Anterior vena cava (tissue), 1 donor: Measurements from ENCODE around the genes BRINP3 and RGS2.

DNA sequence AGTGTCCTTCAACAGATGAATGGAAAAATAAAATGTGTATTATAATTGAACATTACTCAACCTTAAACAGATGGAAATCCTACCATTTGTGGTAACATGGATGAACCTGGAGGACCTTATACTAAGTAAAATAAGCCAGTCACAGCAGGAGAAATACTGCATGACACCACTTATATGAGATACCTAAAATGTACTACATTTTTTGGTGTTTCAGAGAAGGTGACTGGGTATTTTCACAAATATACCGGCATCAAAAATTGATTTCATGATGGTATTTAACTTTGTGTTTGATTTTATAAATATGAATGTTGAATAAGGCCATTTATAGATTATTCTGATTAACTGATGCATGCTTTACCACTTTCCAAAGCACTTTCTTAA is 299.8 kb downstream of the PLA2G4A start:
- PRO-cap = no peak

DNA sequence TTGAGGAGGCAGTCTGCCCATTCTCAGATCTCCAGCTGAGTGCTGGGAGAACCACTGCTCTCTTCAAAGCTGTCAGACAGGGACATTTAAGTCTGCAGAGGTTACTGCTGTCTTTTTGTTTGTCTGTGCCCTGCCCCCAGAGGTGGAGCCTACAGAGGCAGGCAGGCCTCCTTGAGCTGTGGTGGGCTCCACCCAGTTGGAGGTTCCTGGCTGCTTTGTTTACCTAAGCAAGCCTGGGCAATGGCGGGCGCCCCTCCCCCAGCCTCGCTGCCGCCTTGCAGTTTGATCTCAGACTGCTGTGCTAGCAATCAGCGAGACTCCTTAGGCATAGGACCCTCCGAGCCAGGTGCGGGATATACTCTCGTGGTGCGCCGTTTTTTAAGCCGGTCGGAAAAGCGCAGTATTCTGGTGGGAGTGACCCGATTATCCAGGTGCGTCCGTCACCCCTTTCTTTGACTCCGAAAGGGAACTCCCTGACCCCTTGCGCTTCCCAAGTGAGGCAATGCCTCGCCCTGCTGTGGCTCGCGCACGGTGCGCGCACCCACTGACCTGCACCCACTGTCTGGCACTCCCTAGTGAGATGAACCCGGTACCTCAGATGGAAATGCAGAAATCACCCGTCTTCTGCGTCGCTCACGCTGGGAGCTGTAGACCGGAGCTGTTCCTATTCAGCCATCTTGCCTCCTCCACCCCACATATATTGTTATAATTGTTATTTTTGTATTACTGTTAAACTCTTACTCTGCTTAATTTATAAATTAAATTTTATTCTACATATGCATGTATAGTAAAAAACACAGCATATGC is 1719.9 kb downstream of the BRINP3 start:
- PRO-cap = no peak

DNA sequence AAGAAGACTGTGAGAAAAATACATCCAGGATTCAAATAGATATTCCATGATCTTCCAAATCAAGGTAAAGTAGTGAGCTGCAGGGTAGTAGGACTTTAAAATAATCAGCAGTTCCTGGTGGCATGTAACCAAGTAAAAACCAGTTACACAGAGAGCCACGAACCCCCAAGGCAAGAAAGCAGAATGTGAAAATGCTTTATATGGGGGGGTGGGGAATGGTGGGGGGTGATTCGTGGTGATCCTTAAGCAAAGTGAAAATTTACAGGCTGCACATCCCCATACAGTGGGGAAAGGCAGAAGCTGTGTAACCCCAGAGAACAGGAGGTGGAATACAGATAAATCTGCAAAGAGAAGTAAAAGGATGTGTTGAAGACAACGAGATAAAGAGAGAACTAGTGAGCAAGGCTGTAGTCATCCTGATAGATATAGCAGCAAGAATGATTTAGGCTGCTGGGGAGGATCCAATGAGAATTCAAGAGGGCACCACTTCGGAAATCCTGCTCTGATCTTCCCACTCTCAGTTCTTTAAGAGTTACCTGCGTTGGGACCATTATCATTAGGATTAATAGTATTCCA is at the start of gene BRINP3:
Gene BRINP3 (minus strand): TSS at position 397 of the 576 bp plus-strand sequence.
- PRO-cap = no peak

- PRO-cap = no peak
Observed at GRCh38 chr1:191368781-191369395, 789.4 kb upstream of the RGS18 start.

DNA sequence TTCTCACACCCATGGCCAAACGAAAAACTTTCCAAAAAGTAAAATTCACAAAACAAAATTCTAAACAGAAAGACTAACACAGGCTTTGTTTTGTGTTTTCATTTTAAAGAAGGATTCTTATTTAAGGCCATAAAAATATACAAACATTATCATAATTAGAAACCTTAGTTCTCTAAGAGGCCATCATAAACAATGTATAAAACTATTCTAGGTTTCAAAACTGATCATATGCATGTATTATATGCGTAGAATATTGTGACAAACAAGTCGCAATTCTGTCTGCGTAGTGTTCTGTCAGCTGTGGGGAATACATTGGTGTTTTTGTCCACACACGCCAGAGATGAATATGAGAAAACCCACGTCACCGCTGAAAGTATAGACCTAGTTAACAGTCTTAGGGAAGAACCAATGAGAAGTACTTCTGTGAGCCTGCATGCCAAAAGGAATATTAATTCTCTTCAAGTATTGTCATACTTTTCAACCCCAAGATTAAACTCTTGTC is 55.5 kb upstream of the RGS1 start:
- PRO-cap = no peak

- PRO-cap = no peak
Observed at GRCh38 chr1:192539608-192540128, 35.9 kb upstream of the RGS1 start.

DNA sequence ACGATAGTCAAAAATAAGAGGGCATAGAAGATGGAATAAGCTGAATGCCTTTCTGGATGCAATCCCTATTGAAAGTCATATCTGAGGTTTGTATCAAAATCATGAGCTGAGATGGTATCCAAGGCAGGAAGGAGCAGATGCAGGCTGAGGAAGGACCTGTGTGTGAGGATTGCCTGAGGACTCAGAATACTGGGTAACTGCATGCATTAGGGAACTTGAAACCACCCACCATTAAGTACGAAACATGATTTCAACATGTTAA is 29.6 kb upstream of the RGS1 start:
- PRO-cap = no peak

DNA sequence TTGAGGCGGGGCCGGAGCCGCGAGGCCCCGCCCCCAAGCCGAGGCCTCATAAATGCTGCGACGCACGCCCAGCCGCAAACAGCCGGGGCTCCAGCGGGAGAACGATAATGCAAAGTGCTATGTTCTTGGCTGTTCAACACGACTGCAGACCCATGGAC is at the start of gene RGS2:
Gene RGS2 (plus strand): TSS at position 75 of the 158 bp plus-strand sequence.
- PRO-cap = bidirectional peak, plus-strand start at position 77 of the sequence, minus-strand start outside the sequence

DNA sequence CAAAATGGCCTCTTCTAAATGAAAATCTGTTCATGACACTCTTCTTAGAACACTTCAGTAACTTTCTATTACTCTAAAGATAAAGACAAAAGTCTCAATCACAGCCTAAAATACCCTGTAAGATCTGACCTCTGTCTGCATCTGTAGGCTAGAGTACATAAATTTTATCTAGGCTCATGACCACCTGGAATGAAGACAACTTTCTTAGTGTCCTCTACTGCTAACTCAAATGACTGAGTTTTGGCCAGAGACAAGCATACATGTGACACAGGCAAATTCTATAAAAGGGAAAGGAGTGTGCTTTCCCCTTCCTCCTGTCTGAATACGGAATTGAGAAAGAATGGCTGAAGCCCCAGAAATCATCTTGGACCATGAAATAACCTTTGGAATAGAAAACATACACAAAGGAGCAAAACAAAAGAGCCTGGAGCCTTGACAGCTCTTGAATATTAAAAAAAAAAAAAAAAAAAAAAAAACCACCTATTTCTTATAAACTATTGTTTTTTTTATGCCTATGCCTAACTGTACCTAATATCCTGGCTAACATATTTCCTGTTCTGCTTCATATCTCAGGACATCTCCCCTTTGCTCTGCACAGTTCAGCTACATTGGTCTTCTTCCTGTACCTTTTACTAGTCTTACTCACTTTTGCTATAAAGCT is 16.3 kb downstream of the UCHL5 start:
- PRO-cap = no peak

GRCh38 chr1:193539660-193540465 is 353.4 kb upstream of the B3GALT2 start:
- PRO-cap = no peak

- PRO-cap = no peak
Observed at GRCh38 chr1:195722144-195722502, 886.1 kb downstream of the KCNT2 start.

DNA sequence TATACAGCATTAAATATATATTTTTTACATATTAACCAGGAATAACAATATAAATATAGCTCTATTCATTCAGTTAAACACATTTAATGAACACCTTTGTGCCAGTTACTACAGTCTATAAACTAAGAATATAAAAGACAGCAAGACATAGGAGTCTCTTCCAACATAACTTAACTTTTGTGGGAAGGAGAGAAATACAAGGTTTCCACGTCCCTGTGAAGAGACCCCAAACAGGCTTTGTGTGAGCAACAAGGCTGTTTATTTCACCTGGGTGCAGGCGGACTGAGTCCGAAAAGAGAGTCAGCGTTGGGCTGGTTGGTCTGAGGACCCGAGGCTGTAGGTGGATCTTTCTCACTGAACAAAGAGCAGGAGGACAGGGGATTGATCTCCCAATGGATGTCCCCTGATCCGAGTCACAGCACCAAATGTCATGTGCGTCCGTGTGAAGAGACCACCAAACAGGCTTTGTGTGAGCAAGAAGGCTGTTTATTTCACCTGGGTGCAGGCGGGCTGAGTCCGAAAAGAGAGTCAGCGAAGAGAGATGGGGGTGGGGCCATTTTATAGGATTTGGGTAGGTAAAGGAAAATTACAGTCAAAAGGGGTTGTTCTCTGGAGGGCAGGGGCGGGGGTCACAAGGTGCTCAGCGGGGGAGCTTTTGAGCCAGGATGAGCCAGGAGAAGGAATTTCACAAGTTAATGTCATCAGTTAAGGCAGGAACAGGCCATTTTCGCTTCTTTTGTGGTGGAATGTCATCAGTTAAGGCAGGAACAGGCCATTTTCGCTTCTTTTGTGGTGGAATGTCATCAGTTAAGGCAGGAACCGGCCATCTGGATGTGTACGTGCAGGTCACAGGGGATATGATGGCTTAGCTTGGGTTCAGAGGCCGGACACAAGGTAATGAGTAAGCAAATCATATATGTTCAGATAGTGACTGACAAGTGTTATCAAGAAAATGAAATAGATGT is 760.2 kb downstream of the KCNT2 start:
- PRO-cap = no peak

- PRO-cap = no peak
Observed at GRCh38 chr1:196445738-196446130, 162.5 kb downstream of the KCNT2 start.

DNA sequence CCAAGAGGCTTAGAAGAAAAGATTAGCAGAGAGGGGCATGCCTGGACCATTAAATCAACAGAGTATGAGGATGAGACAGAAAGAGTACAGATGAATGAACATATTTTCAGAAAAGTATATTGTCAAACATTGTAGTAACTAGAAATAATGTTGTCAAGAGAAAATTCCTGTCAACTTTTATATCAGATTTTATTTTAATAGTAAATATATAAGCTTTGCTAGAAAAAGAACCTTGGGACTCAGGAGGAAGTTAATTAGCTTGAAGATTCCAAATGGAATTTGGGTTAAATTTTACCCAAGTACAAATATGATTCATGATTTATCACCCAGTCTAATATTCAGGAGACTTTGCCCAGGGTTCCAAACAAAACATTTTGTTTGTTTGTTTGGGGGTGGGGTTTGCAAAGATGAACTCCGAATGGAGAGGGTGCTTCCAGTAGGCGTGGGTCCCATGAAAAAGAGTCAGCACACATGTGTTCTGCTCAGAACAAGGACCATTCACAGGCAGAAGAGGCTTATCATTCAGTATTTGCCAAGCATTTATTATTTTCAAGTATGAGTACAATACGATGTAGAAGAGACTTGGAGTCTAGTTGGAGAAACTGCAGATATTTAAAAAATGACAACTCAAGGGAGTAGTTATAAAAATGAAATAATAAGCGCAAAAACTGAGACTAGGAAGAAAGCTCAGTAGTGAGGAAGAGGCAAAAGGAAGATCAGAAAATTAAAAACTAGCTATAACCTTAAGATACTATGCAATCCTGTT is 23.5 kb downstream of the KCNT2 start:
- PRO-cap = no peak

DNA sequence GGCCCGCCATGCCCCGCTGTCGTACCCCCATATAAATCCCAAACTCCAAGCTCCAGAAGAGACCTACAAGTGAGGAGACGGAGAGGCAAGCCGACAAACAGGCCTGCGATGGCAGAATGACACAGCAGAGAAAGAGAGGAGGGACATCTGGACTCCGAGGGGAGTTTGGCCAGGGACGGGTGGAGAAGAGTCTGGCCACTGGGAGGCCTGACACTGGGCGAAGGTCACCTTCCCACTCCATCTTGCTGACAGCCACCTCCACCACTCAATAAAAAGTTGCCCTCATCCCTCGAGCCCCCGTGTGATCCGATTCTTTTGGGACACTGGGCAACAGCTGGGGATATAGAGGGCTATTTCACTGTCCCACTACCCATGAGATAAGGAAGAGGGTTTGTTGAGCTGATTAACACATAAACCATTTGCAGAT is 1.8 kb upstream of the CFH start:
- PRO-cap = no peak

DNA sequence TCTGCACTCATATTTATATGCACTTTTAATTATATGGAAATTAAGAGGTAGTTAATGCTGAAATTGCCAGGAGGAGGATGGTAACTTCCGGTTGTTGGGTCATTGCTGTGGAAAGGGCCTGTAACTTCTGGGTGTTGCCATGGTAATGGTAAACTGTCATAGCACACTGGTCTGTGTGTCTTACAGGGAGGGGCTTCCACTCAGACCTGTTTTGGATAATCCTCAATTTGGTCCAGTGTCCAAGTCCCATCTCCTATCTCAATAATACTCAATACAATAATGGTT is 7.7 kb downstream of the CFH start:
- PRO-cap = no peak

- PRO-cap = no peak
Observed at GRCh38 chr1:196673835-196674208, 22.0 kb downstream of the CFH start.

DNA sequence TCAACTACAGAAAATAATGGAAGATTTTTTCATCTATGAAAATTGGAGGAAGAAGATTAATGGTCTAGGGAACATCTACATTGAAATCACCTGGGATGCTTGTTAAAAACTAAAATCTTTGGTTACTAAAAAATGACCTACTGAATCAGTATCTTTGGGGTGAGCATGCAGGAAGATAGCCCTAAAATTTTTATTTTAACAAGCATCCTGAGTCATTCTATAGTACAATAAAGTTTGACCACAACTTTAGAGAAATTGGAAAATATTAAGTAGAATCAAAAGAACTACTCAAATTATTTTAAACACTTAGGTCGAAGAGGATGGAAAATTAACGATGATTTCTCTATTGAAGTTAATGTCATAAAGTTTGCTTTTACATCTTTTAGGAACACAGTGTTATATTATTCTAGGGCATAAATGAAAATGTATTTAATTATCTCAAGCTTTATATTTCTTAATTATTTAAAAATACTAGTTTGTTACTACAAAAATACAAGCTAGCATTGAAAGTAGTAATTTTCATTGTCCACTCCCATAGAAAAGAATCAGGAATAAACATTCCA is 25.0 kb downstream of the CFH start:
- PRO-cap = no peak

DNA sequence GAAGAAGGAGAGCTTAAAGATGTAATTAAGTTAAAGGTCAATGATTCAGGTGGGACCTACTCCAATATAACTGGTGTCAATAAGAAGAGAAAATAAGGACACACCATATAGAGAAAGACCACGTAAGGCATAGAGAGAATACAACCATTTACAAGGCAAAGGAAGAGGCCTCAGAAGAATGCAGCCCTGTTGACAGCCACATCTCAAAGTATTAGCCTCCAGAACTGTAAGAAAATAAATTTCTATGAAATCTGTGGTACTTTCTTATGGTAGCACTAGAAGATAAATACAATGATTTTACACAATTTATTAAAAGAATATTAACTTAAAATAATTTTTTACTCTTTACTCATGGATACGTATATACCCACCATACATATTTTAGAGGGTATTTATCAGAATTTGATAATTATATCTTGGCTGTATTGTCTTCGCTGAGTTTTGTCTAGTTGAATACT is 1.9 kb downstream of the CFHR4 start:
- PRO-cap = no peak

DNA sequence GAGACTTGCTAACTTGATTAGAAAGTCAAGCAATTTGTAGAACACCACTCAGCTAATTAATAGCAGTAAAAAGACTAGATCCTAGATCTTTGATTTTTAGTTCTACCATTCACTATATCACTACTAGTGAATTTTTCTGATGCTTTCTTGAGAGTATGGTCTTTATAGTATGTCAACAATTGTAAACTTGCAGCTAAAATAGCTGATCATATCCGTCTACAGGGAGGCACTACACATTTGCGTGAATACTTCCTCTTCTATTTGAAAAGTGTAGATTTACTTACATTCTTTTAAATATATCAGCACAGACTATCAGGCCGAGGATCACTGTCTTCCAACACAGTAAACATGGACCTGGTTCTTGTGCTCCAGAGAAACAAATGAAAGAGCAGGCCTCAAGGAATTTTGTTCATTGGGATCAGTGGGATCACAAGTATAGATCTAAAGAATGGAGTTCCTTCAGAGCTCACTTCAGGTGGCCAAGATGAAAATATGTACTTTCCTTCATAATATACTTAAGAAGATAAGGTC is 18.6 kb upstream of the PTPRC start:
- PRO-cap = no peak